Thoracic aorta endothelial cell (primary cell): Measurements from ENCODE around the gene COQ5.

GRCh38 chr12:120223716-120225197 is 23.3 kb upstream of the RPLP0 start:
- CAGE, long polyA plus RNA = no peak

- CAGE, long polyA plus RNA = no peak
Observed at GRCh38 chr12:120229140-120230339, 28.6 kb upstream of the RPLP0 start.

DNA sequence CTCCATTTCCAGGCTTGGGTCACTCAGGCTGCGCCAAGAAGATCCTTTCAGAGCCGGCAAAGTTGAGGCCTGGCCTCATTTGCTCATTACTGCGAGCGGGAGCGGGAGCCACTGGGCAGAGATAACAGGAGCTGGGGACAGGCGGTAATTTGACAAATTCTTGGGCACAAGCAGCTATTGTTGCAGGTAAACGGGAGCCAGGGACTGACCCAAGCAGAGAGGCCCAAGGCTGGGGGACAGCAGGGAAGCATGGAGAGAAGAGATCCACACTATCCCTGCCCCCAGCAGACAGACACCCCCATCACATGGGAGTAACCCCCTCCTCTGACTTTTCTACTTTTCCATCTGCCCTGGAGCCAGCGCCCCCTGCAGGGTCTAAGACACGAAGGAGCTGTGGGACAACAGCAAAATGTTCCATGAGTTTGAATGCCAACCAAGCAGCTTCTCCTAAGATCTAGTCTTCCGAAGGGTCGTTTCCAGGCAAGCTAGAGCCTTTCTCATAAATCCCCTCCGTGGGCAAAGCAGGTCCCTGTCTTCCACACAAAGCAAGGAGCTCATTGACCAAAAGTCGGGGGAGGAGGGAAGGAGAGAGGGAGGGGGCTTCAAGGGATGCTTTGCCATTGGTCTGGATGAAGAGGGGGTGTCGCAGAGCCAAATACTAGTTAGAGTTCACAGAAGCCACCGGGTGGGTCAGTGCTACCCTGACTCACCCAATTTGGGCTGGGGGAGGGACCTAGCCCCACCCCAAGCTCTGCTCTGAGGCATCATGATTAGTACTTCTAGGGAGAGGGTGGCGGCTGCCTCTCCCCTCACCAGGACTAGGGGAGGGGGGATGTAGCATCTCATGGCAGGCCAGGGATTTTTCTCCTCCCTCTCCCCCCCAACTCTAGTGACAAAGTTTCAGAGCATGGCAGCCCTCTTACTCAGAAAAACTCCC is 1.7 kb downstream of the MSI1 start:
- CAGE, long polyA plus RNA = no peak

- CAGE, long polyA plus RNA = no peak
Observed at GRCh38 chr12:120413952-120414423, 23.9 kb upstream of the COX6A1 start.

DNA sequence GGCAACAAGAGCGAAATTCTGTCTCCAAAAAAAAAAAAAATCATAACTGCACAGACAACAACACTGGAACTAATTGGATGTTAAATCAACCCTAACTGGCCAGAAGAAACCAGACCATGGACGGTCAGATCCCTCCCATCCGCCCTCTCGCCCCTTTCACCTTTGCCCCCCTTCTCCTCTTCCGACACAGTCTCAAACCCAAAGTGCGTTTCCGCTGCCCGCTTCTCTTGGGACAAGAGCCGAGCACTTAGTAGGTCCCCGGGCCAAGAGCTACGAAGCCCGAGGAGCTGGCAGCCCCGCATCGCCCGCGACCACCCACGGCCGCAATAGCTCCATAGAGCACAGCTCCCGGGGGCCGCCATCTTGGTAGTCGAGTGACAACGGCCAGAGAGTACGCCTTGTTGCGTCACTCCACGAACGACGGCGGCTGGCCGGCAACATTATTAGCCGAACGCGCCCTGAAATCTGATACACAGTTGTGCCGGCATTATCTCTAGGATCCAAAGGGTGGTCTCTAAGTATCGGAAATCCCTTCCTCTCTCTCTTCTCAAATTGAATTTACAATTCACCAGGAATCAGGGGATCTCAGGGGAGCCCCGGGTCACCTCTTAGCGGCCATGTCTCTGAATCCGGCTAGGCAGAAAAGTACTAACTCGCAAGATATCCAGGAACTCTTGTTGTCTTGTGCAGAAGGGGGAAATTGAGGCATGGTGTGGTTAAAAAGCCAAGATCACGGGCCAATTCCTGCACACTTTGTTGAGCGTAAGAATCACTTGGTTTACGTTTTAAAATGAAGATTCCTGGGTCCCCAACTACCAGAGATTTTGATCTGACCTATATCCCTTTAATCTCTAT is at the start of gene COQ5:
TSS of gene COQ5 (minus strand) at position 379 of the 855 bp plus-strand sequence.
- CAGE, long polyA plus RNA = no peak

- CAGE, long polyA plus RNA = no peak
Observed at GRCh38 chr12:120538182-120538994, 4.2 kb downstream of the RNF10 start.

GRCh38 chr12:120539370-120539805 is 5.2 kb downstream of the RNF10 start:
- CAGE, long polyA plus RNA = no peak

- CAGE, long polyA plus RNA = no peak
Observed at GRCh38 chr12:120556654-120557671, 22.8 kb downstream of the RNF10 start.

GRCh38 chr12:120562758-120563210 is 18.4 kb downstream of the POP5 start:
- CAGE, long polyA plus RNA = no peak

DNA sequence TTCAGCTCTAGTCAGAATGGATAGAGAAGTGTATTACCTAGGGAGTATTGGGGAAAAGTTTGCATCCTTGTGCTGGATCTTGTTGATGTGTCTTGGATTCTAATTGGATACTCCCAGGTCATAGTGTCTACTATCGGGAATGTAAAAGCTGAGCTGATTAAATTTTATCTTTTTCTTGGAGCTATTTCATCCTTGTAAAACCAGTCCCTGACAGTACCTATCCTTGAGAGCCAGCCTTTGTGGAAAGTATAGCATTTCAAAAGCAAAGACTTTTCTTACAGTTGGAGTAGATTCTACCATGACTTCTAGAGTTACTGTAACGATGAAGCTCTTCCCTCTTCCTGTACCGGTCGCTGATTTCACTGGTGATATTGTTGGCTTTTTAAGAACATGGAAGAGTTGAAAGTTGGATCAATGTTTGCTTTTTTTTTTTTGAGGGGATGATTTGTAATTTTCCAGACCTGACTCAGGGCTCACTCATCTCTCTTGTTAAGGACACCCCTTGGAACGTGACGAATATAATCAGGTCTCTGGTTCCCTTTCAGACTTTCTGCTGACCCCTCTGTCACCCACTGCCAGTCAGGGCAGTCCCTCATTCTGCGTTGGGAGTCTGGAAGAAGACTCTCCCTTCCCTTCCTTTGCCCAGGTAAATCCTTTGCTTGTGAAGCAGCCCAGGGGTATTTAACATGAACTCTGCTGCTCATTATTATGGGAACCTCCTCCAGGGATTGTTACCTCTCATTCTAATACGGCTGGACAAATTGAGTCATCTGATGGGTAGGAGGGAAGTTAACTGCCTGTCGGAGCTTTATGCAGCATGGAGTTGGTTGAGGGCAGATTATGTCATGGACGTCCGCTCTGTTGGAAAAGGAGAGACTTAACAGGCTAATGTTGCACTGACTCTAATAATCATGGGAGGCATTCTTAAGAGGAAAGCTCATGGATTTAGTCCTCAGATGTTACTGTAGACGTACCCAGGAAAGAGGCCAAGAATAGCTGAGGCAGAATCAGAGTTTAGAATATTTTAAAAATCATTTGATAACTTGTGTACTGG is 10.2 kb downstream of the POP5 start:
- CAGE, long polyA plus RNA = no peak

GRCh38 chr12:120577570-120578023 is 3.6 kb downstream of the POP5 start:
- CAGE, long polyA plus RNA = no peak

DNA sequence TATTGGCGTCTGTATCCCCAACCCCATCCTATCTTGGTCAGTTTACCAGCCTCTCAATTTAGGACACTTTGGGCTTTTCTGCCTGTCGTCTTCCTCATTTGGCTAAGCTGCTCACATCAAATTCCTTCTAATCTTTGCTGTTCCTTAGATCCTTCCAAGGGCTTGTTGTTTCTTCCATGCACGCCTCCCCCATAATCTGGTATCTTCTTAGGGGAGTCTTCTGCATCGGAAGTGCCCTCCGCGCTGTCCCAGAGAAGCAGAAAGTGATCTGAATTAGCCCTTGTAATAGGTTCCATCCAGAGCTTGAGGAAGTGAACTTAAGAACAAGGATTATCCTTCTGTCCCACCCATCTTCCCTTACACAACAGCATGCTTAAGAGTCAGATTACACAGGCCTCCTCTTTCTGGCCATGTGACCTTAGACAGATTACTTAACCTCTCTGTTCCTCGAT is 11.2 kb downstream of the CABP1 start:
- CAGE, long polyA plus RNA = no peak

- CAGE, long polyA plus RNA = no peak
Observed at GRCh38 chr12:120697605-120698404, 10.9 kb downstream of the MLEC start.

GRCh38 chr12:120771440-120771979 is 45.9 kb downstream of the ACADS start:
- CAGE, long polyA plus RNA = no peak

DNA sequence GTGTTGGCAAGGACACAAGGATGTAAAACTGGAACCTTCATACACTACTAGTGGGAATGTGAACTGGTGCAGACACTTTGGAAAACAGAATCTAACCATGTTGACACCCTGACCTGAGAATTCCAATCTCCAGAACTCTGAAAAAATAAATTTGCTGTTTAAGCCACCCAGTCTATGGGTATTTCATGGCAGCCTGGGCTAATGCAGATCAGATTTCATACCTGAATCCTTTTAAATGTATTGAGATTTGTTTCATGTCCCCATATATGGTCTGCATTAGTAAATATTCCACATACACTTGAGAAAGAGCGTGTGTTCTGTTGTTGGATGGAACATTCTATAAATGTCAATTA is 67.9 kb downstream of the ACADS start:
- CAGE, long polyA plus RNA = no peak

DNA sequence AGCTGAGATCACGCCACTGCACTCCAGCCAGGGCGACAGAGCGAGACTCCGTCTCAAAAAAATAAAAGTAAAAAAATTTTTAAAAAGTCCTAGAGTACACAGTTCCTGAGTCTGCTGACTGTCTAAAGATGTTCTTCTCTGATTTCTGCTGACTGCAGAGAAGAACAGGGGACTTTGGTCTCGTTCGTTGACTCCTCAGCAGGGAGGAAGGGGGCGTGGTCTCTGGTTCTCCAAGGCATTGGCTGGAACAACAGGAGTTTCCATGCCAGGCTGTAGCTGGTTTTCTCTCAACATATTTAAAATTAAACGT is 16.8 kb upstream of the HNF1A start:
- CAGE, long polyA plus RNA = no peak

GRCh38 chr12:121210684-121211214 is 820 bp downstream of the P2RX4 start:
- CAGE, long polyA plus RNA = no peak

DNA sequence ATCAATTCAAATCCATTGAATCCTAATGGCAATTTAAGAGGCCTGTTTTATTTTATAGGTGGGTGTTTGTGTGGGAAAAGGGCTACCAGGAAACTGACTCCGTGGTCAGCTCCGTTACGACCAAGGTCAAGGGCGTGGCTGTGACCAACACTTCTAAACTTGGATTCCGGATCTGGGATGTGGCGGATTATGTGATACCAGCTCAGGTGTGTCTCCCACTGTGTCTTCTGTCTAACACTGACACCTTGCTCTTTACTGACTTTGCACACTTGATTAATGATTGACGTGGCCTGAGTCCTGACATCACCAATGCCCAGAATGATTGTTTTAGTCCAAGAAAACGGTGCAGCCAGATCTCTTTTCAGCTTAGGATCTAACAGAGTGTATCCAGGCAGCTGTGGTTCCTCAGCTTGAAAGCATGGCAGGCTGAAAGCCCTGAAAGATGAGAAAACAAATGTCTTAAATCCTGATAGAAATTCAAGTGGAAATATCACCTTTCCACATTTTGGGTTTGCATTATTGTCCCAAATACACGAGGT is 7.2 kb downstream of the P2RX4 start:
- CAGE, long polyA plus RNA = no peak

DNA sequence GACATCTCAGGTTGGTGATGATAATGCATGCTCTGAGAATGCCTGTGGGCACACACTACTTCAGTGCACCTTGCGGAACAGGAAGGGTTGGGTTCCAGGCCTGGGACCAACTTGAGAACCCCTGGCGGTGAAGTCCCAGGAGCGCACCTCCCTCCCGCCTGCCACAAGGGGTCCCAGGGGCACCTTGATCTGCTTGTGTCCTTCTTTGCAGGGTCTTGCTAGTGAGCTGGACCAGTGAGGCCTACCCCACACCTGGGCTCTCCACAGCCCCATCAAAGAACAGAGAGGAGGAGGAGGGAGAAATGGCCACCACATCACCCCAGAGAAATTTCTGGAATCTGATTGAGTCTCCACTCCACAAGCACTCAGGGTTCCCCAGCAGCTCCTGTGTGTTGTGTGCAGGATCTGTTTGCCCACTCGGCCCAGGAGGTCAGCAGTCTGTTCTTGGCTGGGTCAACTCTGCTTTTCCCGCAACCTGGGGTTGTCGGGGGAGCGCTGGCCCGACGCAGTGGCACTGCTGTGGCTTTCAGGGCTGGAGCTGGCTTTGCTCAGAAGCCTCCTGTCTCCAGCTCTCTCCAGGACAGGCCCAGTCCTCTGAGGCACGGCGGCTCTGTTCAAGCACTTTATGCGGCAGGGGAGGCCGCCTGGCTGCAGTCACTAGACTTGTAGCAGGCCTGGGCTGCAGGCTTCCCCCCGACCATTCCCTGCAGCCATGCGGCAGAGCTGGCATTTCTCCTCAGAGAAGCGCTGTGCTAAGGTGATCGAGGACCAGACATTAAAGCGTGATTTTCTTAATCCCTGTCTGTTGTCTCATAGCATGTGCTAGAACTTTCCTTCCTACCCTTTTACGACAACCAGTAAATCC is 23.6 kb downstream of the P2RX4 start:
- CAGE, long polyA plus RNA = no peak

- CAGE, long polyA plus RNA = no peak
Observed at GRCh38 chr12:121248225-121248992, 38.5 kb downstream of the P2RX4 start.